ENCODE measurements around a stretch of chr10.

- PRO-cap = bidirectional peak, plus-strand start at chr10:119596090, minus-strand start at chr10:119595983
- RAMPAGE, long total RNA, 4 experiments = no peak in any of the 4 experiments
Measured at GRCh38 chr10:119596058-119596335, 767 bp downstream of the TIAL1 start.

- PRO-cap = no peak
- RAMPAGE, long total RNA, 4 experiments = no peak in any of the 4 experiments
Measured at GRCh38 chr10:119743170-119743879, 17.5 kb downstream of the INPP5F start.

DNA sequence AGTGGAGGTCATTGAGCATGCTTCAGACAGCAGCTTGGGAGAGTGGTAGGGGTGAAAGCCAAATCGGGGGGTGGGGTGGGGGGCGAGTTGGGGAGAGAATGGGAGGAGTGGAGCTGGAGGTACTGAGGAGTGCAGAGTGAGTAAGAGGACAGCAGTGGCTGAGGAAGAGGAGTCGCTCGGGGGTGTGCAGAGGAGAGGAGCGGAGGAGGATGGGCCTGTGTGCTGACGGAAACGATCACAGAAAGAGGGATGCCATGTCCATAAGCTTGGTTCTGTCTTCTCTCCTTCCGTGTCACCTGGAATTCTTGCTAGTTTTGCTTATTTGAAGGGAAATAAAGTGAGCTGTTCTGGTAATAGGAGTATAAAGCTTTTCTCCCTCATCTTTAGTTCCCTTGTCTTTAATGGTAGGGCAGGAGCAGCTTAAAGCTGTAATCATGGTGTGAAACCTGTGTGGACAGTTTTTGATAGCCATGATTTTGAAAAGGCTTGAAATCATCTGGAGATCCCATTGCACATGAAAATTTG lies 64.2 kb downstream of the INPP5F start:
- PRO-cap = unidirectional peak, plus-strand start at position 187 of the sequence
- RAMPAGE, long total RNA, 4 experiments = no peak in any of the 4 experiments

DNA sequence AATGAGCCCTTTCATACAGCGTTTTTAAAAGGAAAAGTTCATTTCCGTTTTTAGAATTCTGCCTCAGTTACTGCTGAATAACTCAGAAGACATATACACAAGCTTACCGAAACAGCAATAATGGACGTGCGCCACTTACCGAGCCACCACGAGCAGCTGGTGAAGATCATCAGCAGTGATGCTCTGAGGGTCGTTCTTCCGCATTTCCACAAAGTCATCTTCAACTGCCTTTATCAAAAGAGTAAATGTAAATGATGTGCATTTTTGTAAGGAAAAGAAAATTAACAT lies 40.8 kb downstream of the MCMBP start:
- PRO-cap = no peak
- RAMPAGE, long total RNA, 4 experiments = no peak in any of the 4 experiments

DNA sequence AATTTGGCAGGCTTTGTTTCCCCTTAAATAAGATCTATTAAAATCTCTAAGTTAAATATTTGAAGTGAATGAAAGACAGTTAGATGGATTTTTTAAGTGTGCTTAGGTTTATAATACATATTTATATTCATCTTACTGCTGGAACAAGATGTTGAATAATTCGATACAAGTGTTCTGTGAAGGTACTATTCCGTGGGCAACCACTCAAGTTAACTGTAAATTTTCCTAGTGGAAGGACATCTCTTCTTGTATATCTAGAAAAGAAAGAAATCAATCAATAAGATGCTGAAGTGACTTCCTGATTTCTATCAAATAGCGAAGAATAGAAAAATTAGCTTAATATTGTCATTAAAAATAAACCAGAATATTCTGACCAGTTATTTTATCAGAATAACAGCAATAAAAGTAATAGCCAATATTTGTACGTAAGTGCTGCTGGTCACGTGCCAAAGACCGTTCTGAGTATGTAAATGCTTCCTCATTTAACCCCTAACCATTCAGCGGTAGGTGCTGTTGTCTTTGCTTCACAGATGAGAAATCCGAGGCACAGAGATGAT lies 31.9 kb downstream of the MCMBP start:
- PRO-cap = no peak
- RAMPAGE, long total RNA, 4 experiments = no peak in any of the 4 experiments

GRCh38 chr10:119857166-119857573 lies 15.5 kb downstream of the MCMBP start:
- PRO-cap = no peak
- RAMPAGE, long total RNA, 4 experiments = no peak in any of the 4 experiments

GRCh38 chr10:120945872-120946435 lies 94.8 kb downstream of the WDR11 start:
- PRO-cap = no peak
- RAMPAGE, long total RNA, 4 experiments = no peak in any of the 4 experiments

DNA sequence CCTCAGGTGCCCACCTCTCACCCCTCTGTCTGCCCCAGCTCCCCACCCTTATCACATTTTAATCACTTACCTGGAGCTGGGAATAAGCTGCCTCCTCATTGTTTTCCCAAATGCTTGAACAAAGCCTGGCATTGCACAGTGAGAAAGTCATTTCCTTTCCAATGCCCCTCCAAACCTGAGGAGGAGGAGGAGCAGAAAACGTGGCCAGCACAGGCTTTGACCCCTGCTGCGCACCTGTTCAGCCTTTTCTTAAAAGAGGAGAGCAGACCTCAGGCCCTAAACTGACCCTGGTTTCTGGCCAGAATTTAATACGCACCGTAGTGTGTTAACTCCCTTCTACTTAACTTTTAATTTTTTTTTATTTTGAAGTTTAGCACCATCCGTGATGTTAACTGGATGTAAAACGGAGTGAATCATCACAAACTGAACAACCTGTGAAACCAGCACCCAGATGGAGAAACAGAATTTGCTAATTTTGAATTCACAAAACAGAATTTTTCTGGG lies 129.5 kb downstream of the WDR11 start:
- PRO-cap = no peak
- RAMPAGE, long total RNA, 4 experiments = no peak in any of the 4 experiments

- PRO-cap = no peak
- RAMPAGE, long total RNA, 4 experiments = no peak in any of the 4 experiments
Measured at GRCh38 chr10:120996505-120997181, 145.5 kb downstream of the WDR11 start.

DNA sequence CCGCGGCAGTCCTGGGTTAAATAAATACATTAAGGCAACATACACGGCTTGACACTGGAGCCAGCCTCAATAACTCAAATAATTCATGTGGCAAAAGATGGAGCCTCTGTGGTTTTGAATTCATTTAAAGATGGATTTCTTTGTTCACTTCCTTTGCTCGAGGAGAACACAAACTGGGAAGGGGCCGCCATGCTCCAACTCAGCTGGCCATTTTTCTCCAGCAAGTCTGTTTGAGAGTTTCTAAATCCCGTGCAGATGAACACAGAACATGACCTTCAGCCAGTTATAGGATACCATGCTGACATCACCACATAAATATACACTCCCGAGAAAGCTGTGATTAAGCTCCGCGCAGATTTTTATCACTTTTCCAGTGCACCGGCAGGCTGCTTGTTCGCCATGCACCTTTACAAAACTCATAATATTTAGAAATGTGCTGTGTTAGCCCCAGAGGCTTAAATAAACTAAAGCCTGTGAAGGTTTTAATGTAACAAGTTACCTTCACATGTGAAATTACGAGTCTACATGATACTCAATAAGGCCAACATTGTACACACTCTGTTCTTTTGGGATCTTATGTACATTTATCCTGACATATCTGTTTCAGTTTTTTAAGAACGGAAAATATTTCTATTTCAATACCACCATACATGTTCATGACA lies 192.4 kb downstream of the WDR11 start:
- PRO-cap = no peak
- RAMPAGE, long total RNA, 4 experiments = no peak in any of the 4 experiments

DNA sequence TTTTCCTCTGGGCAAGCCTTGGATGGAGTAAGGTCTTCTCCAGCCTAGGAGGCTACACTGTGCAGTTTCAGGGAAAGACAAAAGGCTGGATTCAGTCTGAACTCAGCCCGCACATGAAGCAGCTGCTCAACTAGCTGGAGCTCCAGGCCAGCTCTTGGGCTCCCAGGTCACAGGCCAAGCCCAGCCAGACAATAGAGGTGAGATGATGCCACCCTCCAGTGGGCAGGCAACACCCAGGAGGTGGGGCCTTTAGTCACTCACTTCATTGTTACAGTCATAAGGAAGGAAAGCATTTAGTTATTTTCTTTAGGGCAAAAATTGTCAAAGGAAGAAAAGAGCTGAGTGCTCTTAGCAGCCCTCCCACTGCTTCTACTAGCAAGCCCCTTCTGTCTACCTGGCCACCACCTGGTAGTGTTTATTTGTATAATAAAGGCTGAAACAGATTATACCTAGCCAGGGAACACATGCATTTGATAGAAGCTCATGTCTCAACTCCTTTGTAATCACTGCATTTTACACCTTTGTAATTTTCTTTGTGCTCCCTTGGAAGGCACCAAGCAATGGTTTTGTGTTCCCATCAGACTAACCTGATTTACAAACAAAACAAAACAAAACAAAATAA lies 253.5 kb downstream of the WDR11 start:
- PRO-cap = no peak
- RAMPAGE, long total RNA, 4 experiments = no peak in any of the 4 experiments

- PRO-cap = unidirectional peak, minus-strand start at chr10:121216862
- RAMPAGE, long total RNA, 4 experiments = no peak in any of the 4 experiments
Measured at GRCh38 chr10:121216744-121217247, 365.6 kb downstream of the WDR11 start.

- PRO-cap = no peak
- RAMPAGE, long total RNA, 4 experiments = no peak in any of the 4 experiments
Measured at GRCh38 chr10:121418759-121419071, 179.5 kb downstream of the FGFR2 start.

DNA sequence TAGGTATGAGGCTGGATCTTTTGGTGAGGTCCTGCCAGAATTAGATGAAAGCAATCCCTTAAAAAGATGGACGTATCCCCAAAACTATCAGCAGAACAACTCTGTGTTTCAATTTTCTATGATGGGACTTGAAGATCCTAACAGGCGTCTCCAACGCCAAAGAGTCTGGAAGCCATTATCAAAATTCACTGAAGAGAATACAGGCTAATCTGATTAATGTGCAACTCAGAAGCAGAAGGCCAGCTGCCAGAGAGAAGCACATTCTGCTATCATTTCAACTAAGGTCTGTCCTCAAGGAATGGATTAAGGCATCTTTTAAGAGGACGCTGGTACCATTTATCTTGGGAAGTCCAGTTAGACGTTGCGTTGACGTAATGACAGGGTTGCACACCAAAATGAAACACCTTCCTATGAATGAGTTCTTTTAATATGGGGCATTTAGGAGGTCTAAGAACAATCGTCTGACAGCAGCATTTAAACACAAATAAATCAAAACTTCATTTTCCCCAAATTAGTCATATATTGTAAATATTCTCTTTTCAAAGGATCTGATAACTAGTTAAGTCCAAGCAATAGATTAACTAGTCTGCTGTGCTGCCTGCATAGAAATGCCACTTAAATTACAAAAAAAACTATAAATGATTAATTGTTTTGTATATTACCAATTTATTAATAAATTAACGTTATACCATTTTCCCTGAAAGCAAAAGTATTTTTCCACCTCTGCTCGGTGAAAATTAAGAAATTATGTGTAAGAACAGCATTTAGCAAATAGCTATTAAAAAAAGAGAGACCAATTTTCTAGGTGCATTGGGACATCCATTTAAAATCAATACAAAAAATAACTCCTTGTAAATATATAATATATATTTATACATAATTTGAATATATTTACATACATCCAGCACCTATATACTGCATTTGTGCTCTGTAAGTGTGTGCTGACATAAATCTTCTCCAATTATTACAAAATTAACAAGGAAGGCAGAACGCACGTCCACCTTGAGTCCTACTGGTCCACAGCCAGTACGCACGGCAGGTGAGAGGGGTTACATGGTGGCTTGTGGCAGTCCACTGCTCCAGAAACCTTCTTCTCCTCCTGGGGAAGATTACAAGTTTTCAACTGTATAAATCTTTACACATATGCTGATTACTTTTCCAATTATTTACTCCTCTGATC lies 119.3 kb downstream of the FGFR2 start:
- PRO-cap = no peak
- RAMPAGE, long total RNA, 4 experiments = start-site peak on the minus strand in 1 of 4 experiments, centred at position 345 of the sequence, 21 reads per replicate

DNA sequence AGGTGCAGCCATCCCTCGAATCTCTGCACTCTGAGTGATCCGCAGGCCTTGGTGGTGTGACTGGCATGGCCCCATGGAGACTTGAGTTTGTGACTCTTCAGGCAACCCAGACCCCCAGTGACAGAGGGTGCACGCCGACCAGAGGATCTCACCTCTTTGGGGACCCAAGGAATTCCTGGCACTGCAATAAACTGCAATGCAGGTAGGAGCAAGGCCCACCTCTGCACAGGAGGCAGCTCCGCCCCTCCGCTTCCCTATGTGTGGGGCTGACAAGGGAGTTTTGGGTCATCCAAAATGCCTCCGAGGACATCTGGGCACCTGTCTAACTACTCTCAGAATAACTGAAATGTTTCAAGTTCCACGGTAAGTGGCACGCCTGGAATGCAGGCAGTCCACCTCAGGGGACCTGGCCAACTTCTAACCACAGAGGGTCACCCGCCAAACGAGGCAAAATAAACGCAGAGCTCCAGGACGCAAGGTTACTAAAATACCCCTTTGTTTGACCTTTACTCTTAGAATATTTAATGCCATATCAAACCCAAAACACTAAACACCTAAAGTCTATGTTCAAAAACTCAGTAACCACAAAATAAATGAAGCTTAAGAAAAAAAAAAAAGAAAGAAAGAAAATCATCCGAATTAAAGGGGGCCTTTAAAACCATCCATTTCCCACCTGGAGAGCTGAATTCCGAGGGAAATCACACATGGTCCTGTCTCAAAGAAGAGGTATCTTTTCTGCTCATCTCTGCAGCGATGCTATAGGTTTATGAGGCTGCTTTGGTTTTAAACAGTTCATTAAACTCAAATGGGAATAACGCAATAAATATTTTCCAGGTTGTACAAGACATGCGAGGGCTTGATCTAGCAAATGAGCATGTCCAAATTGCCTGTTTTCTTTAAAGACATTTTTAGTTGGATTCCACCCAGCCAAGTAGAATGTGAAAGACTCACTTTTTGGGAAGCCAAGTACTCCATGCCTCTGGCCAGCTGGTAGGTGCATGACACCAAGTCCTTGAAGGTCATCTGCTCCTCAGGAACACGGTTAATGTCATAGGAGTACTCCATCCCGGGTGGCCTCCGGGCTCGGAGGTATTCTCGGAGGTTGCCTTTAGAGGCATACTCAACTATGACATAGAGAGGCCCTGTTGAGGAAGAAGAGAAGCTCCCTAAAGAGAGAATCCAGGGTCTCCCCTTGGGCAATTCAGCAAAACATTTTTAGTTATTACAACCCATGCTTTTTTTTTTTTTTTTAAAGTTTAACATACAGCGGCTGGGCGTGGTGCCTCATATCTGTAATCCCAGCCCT lies 102.2 kb downstream of the FGFR2 start:
- PRO-cap = no peak
- RAMPAGE, long total RNA, 4 experiments = start-site peak on the minus strand in 1 of 4 experiments, centred at position 1,056 of the sequence, 27 reads per replicate

DNA sequence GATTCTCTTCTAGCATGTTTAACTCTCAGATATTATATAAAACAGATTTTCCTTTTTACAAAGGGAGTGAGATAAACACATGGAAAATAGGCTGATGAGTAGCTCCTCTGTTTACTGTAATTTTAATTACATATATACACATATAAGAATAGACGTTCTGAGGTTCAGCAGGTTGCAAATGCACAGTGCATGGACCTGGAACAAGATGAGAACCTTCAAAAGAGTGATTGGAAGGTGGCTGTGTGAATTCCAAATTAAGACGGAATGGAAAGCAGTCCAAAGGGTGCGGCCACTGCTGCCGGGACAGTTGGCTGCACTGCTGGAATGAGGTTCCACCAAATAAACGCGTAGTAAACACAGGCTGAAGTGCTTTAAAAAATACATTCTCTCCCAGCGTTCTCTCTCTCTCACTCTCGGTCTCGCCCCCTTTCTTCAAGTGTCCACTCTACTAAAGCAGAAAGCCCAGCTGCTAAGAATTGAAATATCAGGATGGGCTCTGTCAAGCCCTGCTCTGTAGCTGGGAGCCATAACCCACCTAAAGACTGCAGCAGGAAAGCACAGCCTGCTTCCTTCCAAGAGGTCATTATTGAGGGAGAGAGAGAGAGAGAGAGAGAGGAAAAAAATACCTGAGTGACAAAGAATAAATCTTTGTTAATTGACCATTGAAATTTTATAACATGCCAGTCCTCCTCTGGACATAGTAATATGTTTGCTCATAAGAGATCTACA lies 73.0 kb downstream of the FGFR2 start:
- PRO-cap = no peak
- RAMPAGE, long total RNA, 4 experiments = no peak in any of the 4 experiments

DNA sequence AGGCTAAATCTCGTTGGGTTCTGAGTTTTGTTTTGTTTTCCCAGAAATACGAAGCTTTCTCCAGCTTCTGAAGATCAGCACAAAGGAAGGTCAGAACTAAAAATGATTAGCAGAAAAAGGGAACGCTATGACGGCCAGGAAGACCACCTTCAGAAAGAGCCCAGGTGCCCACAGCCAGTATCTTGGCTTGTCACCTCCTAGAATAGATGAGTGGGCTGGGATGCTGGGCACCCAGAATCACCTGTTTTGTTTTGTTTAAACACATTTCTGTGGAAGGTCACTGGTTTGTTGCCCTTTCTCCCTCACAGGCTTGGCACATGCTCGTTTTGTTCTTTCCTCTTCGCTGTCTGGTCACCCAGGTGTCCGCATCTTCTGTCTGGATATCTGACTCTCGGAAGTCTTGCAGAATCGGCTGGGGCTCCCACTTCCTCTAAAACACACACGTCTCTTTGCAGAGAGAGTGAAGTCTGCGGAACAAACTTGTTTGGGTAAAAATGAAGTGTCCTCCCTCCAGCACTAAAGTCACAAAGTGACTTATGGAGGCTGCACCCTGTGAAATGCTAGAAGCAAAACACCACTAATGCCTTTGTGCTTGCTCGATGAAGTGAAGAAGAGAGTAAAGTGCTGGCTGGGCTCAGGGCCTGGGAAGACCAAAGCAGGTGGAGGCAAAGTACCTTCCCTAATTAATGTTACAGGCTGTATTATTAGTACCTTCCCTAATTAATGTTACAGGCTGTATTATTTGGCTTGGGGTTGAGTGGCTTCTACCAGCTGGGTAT lies 71.6 kb downstream of the FGFR2 start:
- PRO-cap = no peak
- RAMPAGE, long total RNA, 4 experiments = no peak in any of the 4 experiments

DNA sequence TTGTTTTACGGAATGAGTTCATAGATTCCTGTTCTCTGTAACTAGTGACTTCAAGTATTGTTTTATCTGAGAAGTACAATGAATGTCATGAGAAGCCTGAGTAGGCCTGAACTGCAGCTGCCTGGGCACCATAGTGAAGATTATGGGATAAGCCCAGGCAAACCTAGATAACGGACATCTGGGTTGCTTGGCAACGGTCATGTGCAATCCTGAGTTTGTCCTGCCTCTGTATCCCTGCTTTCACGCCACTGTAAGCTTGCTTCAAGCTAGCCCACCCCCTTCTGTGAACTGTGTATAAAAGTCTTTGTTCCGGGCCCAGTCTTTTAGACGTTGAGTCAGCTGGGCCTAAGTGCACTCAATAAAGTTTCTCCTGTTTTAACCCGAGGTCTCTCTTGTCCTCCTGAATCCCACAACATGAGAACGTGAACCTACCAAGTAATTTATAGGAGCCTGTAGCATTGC lies 6.3 kb downstream of the ATE1 start:
- PRO-cap = no peak
- RAMPAGE, long total RNA, 4 experiments = no peak in any of the 4 experiments

GRCh38 chr10:121930178-121931167 lies 2.6 kb upstream of the ATE1 start:
- PRO-cap = no peak
- RAMPAGE, long total RNA, 4 experiments = no peak in any of the 4 experiments

- PRO-cap = no peak
- RAMPAGE, long total RNA, 4 experiments = no peak in any of the 4 experiments
Measured at GRCh38 chr10:121975452-121975774, 396 bp upstream of the NSMCE4A start.